Jejunum (tissue), 1 donor: ENCODE measurements around the genes CHRNA5 and TLNRD1.

DNA sequence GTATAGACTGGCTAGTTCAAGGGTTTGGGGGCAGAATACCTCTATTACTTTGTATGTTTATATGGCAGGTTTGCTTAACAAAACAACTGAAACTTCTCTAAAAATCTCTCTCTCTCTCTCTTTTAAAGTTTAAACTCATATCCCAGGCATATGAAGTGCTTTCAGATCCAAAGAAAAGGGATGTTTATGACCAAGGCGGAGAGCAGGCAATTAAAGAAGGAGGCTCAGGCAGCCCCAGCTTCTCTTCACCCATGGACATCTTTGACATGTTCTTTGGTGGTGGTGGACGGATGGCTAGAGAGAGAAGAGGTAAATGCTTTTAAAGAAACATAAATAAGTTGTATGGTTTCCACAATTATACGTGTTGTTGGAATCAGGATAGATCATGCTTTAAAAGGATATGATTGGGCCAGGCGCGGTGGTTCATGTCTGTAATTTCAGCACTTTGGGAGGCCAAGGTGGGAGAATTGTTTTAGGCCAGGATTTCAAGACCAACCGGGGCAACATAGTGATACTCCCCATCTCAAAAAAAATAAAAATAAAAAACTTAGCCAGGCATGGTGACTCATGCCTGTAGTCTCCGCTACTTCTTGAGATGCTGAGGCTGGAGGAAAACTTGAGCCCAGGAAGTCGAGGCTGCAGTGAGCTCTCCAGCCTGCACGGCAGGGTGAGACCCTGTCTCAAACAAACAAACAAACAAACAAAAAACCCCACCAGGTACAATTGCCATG lies 6.2 kb downstream of the DNAJA4 start:
- PRO-cap: no peak

DNA sequence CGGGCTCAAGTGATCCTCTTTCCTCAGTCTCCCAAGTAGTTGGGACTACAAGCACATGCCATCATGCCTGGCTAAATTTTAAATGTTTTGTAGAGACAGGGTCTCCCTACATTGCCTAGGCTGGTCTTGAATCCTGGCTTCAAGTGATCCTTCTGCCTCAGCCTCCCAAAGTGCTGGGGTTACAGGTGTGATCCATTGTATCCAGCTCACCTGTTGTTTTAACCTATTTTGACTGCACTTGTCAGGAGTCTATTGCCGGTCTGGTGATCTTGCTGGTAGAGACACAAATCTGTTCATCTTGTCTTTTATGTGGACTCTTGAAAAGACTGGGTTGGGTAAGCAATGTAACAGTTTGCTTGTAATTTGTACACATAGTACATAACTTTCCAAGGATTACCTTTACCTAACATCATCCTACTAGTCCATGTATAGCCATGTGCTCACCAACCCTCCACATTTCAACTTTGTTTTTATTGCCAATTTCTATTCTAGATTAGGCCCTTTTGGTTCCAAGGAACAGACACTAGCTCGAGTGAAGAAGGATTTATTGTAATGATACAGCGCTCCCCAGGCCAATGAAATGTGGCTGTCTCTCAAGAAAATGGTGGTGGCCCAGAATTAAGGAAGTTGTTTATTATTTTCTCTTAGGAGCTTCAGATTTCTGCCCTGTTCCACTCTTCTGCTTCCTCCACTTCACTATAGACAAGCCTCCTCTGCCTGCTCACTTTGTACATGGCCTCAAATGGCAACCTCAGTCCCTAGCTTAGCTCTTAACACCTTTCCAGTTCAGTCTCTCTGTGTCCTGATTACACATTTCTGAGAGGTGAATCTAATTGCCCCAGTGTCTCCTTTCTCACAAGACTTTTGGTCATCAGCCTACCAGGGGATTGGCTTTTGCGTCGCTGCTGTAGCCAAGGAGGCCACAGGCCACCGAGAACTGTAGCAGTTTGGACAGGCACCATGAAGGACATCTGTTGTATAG lies 8.2 kb downstream of the IREB2 start:
- PRO-cap: no peak

- PRO-cap: no peak
Observed at GRCh38 chr15:78544593-78545366, 4.5 kb downstream of the PSMA4 start.

DNA sequence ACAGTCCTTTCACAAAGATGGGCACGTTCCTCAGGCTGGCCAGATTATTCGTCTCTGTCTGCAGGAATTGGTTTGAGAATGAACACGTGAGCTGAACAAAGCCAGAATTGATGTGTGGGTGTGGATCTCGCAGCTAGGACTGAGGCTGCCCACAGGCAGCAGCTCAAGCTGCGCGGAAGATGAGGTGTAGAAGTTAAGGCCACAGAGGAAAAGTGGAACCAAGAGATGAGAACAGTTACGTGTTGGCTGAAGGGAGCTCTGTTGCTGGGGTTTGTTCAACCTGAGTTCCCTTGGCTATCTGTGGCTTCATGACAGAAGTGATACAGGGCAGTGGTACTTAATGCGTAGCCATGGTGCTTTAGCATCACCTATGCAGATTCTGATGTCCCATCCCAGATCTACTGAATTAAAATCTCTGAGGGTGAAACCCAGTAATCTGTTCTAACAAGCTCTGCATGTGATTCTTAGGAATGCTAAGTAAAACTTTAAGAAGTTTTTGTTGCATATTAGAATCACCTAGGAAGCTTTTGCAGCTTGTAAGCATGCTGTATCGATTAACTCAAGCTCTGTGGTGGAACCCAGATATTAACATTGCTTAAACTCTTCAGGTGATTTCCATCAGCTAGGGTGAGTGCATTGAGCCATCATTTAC lies 9.2 kb downstream of the PSMA4 start:
- PRO-cap: no peak

DNA sequence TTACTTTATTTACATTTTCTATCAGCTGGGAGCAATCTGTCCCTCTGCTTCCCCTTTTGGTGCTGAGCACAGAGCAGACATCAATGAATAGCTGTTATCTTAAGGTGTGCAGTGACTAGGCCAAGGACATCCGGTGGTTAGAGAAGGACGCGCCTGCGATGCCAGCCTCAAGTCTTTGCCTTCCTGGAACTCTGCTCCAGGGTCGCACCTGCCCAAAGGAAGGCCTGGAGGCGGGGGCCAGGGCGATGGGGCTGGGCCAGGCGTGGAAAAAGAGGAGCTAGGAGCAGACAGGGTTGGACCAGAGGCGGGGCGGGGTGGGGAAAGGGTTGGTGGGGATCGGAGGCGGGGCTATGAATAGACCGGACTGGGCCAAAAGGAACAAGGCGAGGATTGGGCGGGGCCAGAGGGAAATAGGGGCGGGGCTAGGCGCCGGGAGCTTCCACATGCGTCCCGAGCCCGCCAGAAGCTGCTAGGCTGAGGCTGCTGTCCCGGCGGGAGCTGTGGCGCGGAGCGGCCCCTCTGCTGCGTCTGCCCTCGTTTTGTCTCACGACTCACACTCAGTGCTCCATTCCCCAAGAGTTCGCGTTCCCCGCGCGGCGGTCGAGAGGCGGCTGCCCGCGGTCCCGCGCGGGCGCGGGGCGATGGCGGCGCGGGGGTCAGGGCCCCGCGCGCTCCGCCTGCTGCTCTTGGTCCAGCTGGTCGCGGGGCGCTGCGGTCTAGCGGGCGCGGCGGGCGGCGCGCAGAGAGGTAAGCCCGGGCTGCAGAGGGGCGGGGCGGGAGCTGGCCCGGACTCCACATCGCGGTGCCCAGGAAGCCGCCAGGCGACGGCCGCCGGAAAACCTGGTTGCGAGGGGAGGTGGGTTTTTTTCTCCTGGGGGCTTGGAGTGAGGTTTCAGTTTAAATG lies at the start of gene CHRNA5:
Gene CHRNA5 (plus strand): TSS at position 442 of the 904 bp plus-strand sequence.
- PRO-cap: bidirectional peak, plus-strand start at position 472 of the sequence, minus-strand start at position 193 of the sequence

- PRO-cap: no peak
Observed at GRCh38 chr15:78750842-78751476, 60.3 kb downstream of the ADAMTS7 start.

DNA sequence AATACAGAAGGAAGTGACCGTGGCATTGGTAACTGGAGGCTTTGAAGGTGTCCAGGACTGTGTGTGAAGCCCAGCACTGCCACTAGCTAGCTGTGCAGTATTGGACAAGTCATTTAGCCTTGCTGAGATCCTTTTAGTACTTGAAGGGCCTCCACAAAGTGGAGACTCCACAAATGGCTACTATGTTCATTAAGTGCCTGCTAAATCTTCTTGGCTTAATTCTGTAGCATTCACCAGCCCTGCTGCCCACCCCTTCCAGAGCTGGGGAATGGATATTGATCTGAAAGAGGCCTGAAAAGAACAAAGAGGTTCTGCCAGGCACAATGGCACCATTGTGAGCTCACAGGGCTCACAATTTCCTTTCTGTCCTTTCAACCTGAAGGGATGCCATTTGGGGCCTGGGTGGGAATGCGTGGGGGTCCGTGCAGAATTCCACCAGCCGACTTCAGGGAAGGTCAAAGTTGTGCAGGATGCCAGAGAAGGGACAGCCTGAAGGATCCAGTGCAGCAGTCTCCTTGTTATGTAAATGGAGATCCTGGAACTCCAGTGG lies 21.8 kb upstream of the MORF4L1 start:
- PRO-cap: no peak

DNA sequence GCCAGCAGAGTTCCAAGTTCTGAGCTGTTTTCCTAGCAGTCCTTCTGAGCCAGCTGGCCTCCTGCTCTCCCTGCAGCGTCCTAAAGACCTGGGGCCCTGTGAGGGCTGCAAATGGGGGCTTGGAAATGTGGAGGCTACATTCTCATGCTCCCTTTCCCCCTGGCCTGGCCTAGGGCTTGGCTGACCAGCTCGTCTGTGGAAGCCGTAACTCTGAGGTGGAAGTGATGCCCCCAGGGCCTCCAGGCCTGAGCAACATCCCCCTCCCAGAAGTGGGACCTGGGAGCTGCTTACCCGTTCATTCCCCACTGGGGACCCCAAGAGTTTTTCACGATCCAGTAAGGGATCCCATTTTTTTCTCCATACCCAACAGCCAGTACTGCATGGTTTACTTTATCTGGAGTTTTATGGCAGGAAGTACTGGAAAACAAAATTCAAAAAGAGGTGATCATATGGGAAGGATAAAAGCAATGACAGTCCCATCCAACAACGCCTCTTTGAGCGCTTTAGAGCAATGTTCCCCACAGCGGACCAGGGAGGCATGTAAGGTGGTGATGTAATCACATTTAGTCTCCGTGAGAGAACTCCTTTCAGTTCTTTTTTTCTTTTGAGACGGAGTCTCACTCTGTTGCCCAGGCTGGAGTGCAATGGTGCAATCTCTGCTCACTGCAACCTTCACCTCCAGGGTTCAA lies 22.0 kb downstream of the CTSH start:
- PRO-cap: no peak

GRCh38 chr15:78978538-78979172 lies 33.8 kb upstream of the CTSH start:
- PRO-cap: no peak

- PRO-cap: bidirectional peak, plus-strand start at chr15:79923988, minus-strand start at chr15:79923752
Observed at GRCh38 chr15:79923562-79924484, 27.0 kb upstream of the MTHFS start.

DNA sequence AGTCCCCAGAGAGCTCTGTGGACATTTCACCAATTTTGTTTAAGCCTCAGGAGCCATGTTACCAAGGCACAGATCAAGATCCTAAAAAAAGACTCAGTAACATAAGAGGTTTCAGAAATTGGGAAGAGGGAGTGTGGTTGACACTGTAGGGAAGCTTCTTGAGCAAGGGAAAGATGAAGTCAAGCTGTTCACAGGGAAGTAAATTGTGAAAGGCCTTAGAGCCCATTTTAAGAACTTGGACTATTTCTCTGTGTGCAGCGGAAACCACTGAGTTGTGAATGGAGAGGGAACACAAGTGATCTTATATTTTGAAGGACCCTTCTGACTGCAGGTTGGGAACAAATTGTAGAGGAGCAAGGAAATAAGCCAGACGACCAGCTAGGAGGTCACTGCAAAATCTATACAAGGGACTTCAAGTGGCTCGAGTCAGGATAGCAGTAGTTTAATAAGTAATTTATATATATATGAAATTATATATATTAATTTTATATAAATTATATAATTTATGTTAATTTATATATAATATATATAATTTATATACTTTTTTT lies 18.6 kb downstream of the BCL2A1 start:
- PRO-cap: no peak

DNA sequence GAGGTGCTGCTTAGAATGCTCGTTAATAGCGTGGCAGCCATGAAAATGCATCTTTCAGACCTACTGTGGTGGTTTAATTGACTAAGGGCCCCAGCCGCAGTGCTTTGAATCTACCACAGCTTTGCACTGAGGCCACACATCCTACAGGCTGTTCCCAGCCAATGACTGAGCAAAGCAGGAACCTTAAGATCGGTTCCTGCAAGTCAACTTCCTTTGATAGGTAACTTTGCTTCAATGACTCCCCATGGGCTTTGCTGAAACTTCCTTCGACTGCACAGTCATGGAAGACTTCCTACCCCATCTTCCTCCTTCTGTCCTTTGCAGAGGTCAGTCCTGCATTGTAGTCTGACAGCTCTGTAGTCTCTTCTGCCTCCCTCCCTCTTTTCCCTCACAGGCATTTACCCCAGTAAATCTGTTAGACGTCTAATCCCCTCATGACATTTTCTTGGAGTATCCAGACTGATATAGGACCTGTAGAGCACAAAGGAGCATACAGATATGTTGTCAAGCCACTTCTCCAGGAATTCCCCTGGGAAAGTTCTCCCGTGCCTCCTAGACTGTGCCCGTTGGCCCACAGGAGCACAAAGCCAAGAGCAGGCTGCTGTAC lies 2.6 kb upstream of the BCL2A1 start:
- PRO-cap: no peak

- PRO-cap: unidirectional peak, minus-strand start at chr15:80060574
Observed at GRCh38 chr15:80060410-80061404, 1.2 kb downstream of the ZFAND6 start.

GRCh38 chr15:80072103-80073186 lies 13.0 kb downstream of the ZFAND6 start:
- PRO-cap: unidirectional peak, plus-strand start at chr15:80072568

- PRO-cap: no peak
Observed at GRCh38 chr15:80247337-80247747, 4.7 kb downstream of the CTXND1 start.

DNA sequence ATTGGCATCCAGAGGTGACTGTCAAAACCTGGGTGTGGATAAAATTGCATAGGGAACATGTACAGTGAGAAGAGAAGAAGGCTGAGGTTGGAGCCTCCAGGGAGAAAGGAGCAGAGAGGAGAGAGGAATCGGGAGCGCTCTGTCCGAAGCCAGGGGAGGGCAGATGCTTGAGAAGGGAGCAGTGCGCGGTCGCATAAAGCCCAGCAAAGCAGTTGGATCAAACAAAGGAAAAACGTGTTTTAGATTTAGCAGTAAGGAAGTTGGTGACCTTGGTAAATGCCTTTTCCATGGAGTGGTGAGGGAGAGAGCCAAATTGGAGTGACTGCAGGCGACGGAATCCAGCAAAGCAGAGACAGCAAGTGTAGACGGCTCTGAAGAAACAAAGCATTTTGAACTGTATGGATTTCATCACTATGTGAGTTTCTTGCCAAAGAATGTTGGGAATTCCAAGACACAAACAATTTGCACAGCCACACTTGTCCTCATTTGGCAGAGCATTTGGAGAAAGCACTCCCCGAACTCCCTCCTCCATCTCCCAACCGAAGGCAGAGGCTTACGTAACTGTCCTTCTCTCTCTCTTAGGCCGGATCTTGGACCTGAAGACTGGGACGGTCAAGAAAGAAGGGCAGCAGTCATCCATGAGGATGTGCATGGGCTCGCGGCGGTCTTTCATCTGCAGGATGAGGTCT lies 103.5 kb downstream of the ARNT2 start:
- PRO-cap: no peak

DNA sequence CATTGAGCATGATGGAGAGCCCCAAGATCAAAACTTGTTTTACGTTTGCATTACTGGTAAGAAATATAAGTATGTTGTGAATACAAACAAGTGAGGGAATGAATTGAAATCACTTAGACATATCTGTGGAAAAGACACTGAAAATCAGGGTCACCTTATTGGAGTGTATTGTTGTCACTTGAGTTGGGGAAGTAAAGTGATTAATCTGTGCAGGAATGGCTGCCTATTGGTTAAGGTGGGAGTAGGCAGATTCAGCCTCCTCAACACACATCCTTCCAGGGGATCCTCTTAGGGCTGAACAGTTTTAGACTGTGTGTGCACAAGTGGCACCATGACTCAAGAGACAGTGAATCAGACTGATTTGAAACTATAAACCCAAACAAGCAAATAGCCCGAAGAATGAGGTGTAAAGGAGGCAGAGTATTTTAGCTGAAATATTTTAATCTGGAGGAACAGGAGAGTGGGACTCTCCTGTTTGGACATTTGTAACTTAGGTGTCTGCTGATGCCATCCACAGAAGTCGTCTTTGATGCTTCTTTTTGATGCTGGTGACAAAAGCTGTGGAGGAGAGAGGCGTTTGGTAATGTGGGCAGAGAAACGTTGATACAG lies 4.9 kb downstream of the ABHD17C start:
- PRO-cap: no peak

DNA sequence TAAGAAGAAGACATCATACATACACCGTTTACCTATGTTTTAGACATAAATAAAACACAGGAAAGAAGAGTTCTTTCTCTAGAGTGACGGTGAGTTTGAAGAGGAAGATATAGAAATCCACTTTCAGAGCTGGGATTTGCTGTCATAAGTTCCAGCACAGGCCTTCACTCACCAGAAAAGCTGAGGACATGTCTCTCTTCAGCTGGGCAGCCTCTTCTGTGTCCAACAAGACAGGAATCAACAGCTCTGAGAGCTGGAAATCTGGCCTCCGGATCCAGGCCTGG lies 2.9 kb upstream of the CEMIP start:
- PRO-cap: no peak

GRCh38 chr15:81000726-81001256 lies at the start of gene TLNRD1:
Gene TLNRD1 (plus strand): TSS chr15:81000923.
- PRO-cap: bidirectional peak, plus-strand start at chr15:81000958, minus-strand start at chr15:81000817

- PRO-cap: no peak
Observed at GRCh38 chr15:81003313-81003945, 2.7 kb downstream of the TLNRD1 start.